Placental epithelial cell (primary cell): ENCODE results near the genes MAP2K1, SNAPC5 and MAP2K5.

GRCh38 chr15:65839664-65839863 lies 29.7 kb upstream of the RAB11A start:
- CAGE, long polyA plus RNA, result no peak

GRCh38 chr15:66172131-66172769 lies 81.3 kb downstream of the MEGF11 start:
- CAGE, long polyA plus RNA, result no peak

DNA sequence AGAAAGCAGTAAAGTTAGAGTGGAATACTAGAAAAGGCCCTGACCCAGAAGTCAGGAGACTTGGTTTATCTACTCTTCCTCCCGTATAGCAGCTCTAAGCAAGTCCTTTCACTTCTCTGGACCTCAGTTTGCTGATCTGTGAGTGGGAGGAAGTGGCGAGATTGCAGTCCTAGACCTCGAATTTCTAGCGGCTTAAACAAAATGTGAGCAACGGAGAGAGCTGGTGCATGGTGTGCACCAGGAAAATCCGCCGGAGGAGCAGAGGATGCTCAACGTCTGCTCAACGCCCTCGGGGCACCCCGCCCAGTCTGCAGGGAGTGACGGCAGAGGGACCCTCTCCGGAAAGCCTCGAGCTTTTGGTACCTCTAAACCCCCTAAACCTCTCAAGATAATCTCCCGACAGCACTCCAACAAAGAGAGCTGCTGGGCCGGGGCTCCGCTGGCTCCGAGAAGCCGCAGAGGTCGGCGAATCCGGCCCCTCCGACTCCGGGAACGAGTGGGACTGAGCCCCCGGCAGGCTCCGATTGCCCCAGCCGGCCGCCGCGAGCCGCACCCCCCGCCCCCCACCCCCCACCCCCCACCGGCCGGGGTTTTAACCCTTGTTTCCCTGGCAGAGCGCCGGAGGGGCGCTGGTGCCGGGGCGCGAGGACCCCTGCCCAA lies 1.8 kb downstream of the MEGF11 start:
- CAGE, long polyA plus RNA, result no peak

- CAGE, long polyA plus RNA, result no peak
Observed at GRCh38 chr15:66386494-66387710, at the start of gene MAP2K1. TSS of gene MAP2K1 (plus strand) at chr15:66386912.

DNA sequence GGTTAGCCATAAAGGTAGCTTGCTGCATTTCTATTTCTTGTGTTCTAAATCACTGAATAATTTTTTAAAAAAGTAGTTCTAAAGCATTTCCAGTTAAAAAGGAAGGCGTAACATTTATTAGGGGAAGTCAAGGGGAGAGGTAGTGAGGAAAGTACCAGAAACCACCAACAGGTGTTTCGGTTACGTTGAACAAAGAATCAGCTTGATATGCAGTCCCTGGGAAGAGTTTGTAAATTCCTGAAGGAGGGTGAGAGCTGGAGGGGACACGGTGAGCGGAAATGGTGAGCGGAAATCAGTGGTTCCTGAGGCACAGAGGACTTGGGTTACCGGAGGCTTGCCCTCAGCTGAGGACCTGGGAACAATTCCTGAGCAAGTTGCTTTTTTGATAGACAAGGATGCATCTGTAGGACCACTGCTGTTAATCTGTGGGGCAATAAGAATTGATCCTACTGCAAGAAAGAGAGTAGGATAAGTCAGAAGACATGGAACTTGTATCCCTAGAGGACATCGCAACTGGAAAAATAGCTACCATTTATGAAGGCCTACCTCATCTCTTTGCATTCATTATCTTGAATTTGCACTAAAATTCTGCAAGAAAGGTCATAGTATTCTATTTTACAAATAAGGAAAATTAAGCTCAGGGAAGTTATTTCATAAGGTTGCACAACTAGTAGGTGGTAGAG lies 17.9 kb downstream of the MAP2K1 start:
- CAGE, long polyA plus RNA, result no peak

GRCh38 chr15:66436602-66437165 lies 50.0 kb downstream of the MAP2K1 start:
- CAGE, long polyA plus RNA, result no peak

DNA sequence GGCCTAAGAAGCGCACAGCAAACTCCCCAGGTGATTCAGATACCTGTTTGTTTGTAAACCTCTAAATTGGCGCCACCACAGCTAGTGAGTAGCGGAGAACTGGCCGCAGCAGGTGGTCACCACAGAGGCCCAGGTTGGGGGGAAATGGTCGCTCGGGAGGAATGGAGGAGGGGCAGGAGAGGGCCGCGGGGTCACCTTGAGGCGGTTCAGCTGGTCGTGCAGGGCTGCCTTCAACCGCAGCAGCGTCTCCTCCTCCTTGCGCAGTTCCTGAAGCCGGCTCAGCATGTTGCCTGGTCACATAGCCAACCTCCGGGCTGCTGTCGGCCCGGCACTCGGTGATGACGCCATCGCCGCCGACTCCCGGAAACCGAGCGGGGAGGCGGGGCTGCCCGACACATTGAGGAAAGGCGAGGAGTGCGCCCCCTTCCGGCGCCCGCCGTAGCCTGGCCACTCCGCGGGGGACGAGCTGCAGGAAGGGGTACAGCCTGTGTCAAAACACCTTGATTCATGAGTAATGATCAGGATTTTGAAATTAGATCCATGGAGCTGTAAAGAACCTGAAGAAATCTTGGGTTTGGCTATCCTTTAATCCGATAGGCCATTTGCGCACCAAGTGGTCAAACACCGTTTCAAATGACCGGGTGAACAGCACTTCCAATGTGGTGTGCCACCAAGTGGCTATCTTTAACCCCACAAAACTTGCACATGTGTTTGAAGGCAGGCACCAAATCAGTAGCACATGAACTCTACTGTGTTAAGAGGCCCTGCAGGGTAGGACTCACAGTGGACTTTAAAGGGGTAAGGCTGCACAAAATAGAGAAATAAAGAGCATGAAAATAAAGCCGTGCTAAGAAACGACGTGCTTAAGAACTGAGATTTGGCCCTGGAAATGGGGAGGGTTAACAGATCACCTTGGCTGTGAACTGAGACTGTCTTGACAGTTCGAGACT lies at the start of gene SNAPC5:
Gene SNAPC5 (minus strand): TSS at position 316 of the 950 bp plus-strand sequence.
- CAGE, long polyA plus RNA, result no peak

- CAGE, long polyA plus RNA, result no peak
Observed at GRCh38 chr15:66656733-66657462, 45.1 kb upstream of the SMAD6 start.

GRCh38 chr15:66692801-66693248 lies 9.2 kb upstream of the SMAD6 start:
- CAGE, long polyA plus RNA, result no peak

DNA sequence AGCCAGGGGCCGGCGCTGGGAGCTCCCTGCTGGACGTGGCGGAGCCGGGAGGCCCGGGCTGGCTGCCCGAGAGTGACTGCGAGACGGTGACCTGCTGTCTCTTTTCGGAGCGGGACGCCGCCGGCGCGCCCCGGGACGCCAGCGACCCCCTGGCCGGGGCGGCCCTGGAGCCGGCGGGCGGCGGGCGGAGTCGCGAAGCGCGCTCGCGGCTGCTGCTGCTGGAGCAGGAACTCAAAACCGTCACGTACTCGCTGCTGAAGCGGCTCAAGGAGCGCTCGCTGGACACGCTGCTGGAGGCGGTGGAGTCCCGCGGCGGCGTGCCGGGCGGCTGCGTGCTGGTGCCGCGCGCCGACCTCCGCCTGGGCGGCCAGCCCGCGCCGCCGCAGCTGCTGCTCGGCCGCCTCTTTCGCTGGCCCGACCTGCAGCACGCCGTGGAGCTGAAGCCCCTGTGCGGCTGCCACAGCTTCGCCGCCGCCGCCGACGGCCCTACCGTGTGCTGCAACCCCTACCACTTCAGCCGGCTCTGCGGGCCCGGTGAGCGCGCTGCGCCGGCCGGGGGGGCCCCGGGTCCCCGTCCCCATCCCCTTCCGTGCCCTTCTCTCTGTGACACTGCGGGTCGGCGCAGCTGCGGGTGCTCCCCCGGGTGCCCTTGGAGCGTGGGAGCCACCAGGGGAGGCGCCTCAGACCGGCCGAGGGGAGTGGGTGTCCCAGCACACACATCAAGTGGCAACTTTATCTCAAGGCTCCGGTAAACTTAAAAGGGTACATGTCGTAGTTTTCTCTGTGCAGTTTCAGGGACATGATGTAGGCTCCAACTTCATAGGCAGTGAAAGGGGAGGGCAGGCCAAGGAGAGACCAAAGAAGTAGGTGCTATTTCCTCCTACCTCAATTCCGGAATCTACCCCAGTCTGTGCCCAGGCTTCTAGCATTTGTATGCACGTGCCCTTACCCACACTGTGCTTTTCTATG lies 1.8 kb downstream of the SMAD6 start:
- CAGE, long polyA plus RNA, result no peak

DNA sequence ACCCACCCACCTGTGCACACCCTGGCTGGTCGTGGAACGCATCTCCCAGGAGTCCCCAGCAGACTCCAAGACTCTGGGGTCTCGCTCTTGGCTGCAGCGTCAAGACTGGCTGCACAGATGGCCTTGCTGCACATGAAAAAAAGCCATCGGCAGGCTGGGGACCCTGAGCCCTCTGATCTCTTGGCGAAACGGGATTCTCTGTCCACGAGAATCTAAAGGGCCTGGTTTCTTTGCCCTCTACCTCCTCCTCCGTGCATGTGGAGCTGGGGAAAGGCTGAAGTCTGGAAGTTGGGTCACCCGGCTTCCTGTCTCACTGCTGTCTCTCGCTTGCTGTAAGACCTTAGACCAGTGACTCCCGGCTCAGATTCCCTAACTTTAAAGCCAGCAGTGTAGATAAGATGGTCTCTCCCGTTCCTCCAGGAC lies 31.5 kb upstream of the SMAD3 start:
- CAGE, long polyA plus RNA, result no peak

- CAGE, long polyA plus RNA, result no peak
Observed at GRCh38 chr15:67068031-67068669, 2.7 kb downstream of the SMAD3 start.

DNA sequence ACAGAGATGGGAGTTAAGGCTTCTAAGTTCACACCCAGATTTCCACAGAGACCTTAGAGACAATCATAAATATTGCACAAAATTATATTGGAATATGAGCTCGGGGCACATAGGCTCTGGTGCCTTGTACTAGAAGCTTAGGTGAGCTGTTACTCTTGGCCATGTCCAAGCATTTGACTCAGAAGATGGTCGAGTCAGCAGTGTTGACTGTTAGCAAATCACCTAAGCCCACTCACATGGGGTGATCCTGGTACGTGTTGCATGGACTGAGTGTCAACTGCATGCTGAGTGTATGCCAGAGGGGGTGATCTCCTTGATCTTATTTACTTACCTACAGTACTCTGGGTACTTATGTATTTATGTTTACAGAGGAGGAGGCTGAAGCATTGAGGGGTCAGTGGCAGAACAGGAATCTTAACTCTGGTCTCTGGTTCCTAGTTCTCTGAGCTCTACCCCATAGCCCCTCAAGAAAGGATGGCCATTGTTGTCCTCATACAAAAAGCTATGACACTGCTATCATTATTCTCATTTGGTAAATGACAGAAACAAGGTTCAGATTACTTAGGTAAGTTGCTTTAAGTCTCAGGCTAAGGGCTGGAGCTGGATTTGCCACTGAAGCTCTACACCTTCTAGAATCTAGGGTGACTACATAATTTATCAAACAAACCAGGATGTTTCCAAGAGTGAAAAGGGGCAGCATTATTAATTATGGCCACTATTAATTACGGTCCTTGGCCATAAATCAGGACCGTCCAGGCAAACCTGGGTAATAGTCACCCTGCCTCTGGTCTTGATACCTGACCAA lies 14.1 kb downstream of the SMAD3 start:
- CAGE, long polyA plus RNA, result no peak

DNA sequence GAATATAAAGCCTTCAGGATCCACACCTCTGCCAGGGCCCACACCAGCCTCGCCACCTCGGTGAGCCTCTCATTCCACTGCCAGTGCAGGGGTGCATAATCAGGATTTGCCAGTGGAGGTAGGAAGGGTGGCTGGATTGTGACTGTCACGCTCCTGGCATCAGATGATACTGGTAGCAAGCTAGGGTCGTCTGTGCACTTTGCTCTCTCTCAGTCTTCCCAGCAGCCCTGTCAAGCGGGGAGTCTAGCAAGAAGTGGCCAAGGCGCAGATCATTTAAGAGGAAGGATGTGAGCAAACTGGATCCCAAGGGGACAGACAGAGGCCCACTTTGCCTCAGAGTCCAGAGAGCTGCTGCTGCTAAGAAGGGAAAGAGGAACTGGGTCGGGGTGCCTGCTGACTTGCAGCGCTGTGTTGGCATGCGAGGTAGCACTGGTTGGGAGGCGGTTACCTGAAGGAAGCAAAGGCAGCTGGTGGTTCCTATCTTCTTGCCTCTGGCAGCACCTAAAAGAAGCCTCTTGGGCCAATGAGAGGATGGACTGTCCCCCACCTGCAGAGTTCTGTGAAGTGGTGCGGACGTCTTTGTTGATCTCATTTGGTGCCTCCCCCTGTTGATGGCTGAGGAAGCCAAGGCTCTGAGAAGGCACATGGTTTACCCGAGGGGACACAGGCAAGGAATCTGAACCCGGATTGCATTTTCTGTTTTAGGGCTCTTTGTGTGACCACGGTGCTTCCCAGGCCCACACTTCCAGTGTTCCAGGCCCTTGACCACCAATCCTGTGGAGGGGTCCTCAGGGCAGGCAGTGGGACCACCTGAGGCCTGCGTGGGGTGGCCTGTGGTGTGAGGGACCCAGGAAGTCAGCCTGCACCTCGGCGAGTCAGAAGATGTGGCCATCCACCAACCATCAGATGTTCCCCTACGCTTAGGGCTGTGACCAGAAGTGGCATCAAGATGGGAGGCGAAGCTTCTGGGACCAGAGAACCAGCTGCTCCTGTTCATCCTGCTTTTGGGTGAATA lies 28.2 kb downstream of the SMAD3 start:
- CAGE, long polyA plus RNA, result no peak

- CAGE, long polyA plus RNA, result no peak
Observed at GRCh38 chr15:67101005-67101735, 35.8 kb downstream of the SMAD3 start.

DNA sequence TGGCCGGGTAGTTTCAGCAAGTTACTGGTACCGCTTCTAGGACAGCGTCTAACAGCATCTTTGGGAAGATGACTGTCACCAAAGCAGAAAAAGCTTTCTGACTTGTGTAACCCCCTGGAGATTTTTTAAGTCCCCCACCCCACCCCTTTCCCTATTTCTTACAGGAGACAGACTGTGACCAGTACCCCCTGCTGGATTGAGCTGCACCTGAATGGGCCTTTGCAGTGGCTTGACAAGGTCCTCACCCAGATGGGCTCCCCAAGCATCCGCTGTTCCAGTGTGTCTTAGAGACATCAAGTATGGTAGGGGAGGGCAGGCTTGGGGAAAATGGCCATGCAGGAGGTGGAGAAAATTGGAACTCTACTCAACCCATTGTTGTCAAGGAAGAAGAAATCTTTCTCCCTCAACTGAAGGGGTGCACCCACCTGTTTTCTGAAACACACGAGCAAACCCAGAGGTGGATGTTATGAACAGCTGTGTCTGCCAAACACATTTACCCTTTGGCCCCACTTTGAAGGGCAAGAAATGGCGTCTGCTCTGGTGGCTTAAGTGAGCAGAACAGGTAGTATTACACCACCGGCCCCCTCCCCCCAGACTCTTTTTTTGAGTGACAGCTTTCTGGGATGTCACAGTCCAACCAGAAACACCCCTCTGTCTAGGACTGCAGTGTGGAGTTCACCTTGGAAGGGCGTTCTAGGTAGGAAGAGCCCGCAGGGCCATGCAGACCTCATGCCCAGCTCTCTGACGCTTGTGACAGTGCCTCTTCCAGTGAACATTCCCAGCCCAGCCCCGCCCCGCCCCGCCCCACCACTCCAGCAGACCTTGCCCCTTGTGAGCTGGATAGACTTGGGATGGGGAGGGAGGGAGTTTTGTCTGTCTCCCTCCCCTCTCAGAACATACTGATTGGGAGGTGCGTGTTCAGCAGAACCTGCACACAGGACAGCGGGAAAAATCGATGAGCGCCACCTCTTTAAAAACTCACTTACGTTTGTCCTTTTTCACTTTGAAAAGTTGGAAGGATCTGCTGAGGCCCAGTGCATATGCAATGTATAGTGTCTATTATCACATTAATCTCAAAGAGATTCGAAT lies 63.9 kb downstream of the AAGAB start:
- CAGE, long polyA plus RNA, result no peak

GRCh38 chr15:67223016-67223667 lies 31.3 kb downstream of the AAGAB start:
- CAGE, long polyA plus RNA, result no peak

GRCh38 chr15:67542502-67543651 lies at the start of gene MAP2K5:
TSS of gene MAP2K5 (plus strand) at chr15:67542703.
- CAGE, long polyA plus RNA, result no peak

DNA sequence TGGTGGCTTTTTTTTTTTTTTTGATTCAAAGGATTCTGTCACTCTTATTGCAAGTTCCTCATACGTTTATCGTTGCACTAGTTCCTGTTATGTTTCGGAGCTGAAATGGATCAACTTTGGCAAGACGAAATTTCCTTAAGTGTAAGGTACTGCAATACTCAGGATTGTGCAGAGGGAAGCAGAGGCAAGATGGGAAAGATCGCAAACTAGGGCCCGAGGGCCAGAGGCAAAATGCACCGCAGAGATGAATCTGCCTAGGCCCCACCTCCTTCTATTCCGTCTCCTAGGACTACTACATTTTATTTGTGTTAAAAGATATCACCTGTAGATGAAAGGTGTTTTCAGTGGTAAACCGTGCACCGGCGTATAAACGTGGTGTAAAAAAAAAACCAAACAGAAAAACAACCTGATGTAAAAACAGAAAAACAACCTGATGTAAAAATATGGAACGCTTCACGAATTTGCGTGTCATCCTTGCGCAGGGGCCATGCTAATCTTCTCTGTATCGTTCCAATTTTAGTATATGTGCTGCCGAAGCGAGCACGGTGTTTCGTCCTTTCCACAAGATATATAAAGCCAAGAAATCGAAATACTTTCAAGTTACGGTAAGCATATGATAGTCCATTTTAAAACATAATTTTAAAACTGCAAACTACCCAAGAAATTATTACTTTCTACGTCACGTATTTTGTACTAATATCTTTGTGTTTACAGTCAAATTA lies 14.4 kb downstream of the SKOR1 start:
- CAGE, long polyA plus RNA, result no peak

DNA sequence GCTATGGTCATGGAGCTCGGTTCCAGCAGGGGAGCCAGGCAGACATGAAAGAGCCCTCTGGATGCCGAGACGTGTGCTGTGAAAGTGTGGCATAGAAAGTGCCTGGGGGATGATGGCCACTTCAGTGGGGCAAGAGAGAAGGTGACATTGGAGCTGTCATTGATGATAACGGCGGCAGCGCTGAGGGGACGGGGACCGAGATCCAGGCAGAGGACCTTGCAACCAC lies 15.8 kb downstream of the SKOR1 start:
- CAGE, long polyA plus RNA, result no peak